Caco-2 (cell line): ENCODE measurements around the genes OR56B2P, OR52E8, OR52E4, FHIP1B, CAVIN3, SMPD1, TRIM3, DCHS1 and OR2D3.

DNA sequence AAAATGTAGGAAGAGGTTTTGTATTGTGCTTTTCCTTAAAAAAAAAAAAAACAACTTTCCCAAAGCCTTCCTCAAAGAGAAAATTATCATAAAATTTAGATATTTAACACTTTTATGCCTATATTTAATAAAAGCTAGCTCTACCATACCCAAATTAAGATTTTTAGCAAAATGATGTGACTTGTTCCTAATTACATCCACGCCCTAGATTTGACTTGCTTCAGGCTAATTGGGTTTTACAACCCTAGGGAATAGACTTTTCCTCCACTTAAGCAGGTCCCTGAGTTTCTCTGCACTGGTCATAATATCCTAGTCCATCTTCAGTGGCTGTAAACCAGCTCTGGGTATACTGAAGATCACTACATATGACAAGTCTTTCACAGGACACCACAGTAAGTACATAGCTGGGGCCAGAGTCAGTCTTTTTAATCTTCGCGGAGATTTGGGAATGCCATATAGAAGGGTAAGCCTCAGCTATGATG lies at the start of gene OR56B2P:
OR56B2P (plus strand) TSS at position 306 of the 482 bp plus-strand sequence.
- PRO-cap: no peak
- RRBS: no CpG with 5 or more reads among the region's 3 CpGs

DNA sequence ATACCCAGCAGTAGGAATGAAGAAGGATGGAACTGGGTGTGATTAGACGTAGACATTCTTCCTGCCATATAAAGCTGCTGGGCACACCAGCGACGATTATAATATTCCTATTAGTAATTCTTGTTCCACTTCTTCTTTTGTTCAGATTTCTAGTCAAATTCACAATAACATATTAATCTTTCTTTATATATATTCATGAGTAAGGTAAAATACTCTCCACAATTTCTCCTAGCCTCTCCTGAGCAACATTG lies at the start of gene OR52E8:
OR52E8 (minus strand) TSS at position 56 of the 251 bp plus-strand sequence.
- PRO-cap: no peak
- RRBS: no CpG with 5 or more reads among the region's 3 CpGs

DNA sequence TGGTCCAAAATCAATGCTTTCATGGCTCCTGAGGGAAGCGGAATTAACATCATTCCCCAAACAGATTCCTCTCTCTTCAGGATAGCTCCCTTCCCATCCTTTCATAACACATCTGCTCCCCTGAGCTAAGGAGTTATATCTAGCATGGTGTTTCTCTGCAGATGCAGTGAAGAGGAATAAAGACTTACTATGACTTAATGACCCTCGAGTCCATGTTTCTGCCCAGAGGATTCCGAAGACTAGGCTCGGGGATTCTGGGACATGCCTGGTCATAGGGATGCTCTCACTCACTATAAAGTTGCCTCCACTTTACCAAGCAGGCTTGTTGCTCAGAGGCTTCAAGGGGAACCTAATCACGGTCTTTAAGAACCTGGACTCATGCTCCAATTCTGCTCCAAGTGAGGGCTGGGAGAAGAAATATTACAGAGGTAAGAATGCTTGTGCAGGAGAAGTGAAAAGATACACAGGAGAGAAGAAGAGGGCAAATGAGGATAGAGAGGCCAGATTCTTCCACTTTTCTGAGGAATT lies at the start of gene OR52E4:
OR52E4 (plus strand) TSS at position 343 of the 528 bp plus-strand sequence.
- PRO-cap: no peak
- RRBS: no CpG with 5 or more reads among the region's 5 CpGs

- PRO-cap: no peak
- RRBS: 68% methylated on average over 5 of the region's 33 CpGs
These were observed 4.1 kb upstream of the OR56A3 start for GRCh38 chr11:5937796-5938470.

DNA sequence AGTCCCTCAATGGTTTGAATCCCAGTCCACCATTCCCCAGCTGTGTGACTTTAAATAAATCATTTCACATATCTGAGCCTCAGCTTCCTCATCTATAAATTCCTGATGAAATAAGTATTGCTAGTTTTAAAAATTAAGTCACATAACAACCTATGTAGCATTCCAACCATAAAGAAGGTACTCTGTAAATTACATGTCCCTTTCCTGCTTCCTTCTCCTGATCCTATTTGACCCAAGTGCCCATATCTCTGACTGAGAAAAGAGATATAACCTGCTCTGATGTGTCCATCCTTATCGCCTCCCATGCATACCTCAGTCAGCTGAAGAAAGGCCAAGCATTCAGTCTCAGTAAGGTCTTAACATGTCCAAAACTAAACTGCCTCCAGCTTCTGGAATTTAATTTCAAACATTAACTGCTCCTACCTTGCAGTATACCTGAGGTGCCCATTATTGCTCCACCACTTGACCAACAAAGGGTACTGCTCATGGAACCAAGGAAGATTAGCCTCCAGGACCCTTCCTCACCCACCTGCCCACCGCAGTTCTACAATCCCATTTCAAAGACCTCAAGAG lies 5.1 kb downstream of the FHIP1B start:
- PRO-cap: no peak
- RRBS: no CpG with 5 or more reads among the region's 2 CpGs

DNA sequence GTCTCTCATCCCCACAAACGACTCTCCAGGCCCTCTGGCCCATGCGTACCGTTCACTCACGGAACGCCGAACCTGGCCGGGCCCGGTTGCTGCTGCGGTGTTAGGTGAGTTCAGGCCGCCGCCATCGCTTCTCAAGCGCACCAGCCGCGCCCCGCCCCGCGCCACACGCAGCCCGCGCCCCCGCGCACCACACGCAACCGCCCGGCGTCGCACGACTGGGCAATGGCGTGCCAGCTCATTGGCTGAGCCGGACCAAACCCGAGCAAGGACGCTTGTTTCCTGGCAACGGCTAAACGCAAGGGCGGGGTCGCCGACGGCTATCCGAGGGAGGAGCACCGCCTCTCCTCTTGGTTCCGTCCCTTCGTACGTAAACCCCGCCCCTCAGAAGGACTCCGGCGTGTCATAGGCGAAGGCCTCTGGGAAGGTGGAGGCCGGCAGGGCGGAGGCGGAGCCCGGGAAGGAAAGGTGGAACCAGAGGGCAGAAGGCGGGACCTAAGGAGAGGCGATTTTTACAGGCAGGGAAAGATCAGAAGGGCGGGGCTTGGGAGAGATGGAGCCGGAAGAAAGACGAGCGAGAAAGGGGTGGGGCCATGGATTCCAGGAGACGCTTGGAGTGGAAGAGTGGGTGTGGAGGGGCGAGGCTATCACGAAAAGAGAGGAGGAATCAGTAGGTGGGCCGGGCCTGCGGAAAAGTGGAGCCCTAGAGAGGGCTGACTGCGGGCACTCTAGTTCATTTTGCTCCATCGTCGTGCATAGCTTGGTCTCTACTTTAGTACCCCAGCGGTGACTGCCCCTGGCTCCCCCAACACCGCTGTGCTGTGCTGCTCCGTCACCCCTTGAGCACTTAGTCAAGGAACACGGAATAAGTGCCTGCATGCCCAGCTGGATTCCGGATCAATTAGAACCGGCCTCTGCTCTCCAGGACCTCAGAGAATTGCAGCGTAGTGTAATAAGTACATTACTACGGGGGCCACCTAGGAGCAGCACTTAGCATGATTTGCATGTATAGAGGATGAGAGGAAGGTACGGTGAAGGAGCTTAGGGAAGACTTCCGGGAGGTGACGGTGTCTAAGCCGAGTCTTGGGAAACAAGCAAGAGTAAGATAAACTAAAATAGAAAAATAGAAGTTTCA lies at the start of gene FHIP1B:
FHIP1B (minus strand) TSS at position 142 of the 1,132 bp plus-strand sequence.
- PRO-cap: bidirectional peak, plus-strand start at position 384 of the sequence, minus-strand start at position 133 of the sequence; unidirectional peak, plus-strand start at position 670 of the sequence; bidirectional peak, plus-strand start at position 1,006 of the sequence, minus-strand start at position 900 of the sequence
- RRBS: 11% methylated on average over 28 of the region's 78 CpGs

DNA sequence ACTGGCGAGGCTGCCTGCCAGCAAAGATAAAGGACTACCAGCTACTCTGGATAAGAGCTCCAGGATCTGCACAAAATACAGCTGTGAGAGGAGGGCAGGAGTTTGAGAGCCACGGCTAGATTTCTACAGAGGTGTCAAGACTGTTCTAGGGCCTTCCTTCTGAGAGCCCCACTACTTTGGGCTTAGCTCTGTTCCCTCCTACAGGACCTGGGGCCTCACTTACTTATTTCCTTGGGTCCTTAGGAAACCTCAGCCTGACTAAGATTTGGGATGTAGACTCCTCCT lies 9.7 kb upstream of the CCKBR start:
- PRO-cap: no peak
- RRBS: no CpG with 5 or more reads among the region's 2 CpGs

- PRO-cap: bidirectional peak, plus-strand start at chr11:6320621, minus-strand start at chr11:6320501
- RRBS: no CpG with 5 or more reads among the region's 29 CpGs
These were observed at the start of gene CAVIN3 for GRCh38 chr11:6320428-6320869. TSS of gene CAVIN3 (minus strand) at chr11:6320501.

GRCh38 chr11:6320870-6321420 lies 644 bp upstream of the CAVIN3 start:
- PRO-cap: no peak
- RRBS: no CpG with 5 or more reads among the region's 17 CpGs

GRCh38 chr11:6389743-6391121 lies at the start of gene SMPD1:
TSS of gene SMPD1 (plus strand) at chr11:6390474.
- PRO-cap: bidirectional peak, plus-strand start at chr11:6390015, minus-strand start at chr11:6389948; bidirectional peak, plus-strand start at chr11:6390421, minus-strand start at chr11:6390245
- RRBS: 4% methylated on average over 36 of the region's 80 CpGs

DNA sequence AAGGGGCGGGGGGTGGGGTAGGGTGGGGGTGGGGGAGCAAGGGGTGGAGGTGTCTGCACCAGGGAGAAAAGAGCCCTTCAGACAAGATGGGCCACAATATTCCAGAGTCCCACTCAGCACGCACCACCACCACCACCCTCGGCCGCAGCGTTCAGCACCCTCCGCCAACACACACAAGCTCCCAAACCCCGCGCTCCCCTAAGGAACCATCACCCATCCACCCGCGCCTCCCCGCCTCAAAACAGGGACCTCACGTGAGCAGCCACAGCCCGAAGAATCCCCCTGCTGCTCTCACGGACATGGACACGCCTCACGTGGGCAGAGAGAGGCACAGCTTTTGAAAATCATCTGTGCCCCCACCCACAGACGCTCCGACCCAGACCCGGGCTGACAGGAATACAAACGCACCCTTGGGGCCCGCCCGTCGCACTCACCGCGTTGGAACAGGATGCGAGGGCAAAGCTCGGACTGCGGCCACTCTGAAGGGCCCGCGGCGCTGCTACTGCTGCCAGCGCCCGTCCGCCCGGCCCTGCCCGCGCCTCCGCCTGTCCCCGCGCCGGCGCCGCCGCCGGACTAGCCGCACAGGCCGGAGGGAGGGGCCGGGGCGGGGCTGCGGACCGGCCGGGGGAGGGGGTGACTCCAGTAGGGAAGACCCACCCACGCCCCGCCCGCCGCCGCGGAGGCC lies at the start of gene TRIM3:
TRIM3 (minus strand) TSS at position 585 of the 685 bp plus-strand sequence.
- PRO-cap: bidirectional peak, plus-strand start outside the sequence, minus-strand start at position 576 of the sequence
- RRBS: no CpG with 5 or more reads among the region's 58 CpGs

- PRO-cap: no peak
- RRBS: 7% methylated on average over 18 of the region's 69 CpGs
These were observed at the start of gene DCHS1 for GRCh38 chr11:6655673-6656169. TSS of gene DCHS1 (minus strand) at chr11:6655809.

GRCh38 chr11:6728259-6728973 lies 43.4 kb downstream of the OR2AG2 start:
- PRO-cap: no peak
- RRBS: no CpG with 5 or more reads among the region's 5 CpGs

DNA sequence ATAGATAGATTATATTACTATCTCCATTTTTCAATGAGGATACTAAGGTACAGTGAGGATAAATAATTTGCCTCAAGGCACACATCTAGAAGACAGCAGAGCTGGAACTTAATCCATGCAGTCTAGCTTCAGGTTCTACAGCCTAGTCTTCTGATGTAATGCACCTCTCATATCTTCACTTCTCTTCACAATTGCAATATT lies 16.9 kb upstream of the OR6A2 start:
- PRO-cap: no peak

- PRO-cap: no peak
- RRBS: no CpG with 5 or more reads among the region's 4 CpGs
These were observed at the start of gene OR2D3 for GRCh38 chr11:6920557-6921289. TSS of gene OR2D3 (plus strand) at chr11:6921002.

DNA sequence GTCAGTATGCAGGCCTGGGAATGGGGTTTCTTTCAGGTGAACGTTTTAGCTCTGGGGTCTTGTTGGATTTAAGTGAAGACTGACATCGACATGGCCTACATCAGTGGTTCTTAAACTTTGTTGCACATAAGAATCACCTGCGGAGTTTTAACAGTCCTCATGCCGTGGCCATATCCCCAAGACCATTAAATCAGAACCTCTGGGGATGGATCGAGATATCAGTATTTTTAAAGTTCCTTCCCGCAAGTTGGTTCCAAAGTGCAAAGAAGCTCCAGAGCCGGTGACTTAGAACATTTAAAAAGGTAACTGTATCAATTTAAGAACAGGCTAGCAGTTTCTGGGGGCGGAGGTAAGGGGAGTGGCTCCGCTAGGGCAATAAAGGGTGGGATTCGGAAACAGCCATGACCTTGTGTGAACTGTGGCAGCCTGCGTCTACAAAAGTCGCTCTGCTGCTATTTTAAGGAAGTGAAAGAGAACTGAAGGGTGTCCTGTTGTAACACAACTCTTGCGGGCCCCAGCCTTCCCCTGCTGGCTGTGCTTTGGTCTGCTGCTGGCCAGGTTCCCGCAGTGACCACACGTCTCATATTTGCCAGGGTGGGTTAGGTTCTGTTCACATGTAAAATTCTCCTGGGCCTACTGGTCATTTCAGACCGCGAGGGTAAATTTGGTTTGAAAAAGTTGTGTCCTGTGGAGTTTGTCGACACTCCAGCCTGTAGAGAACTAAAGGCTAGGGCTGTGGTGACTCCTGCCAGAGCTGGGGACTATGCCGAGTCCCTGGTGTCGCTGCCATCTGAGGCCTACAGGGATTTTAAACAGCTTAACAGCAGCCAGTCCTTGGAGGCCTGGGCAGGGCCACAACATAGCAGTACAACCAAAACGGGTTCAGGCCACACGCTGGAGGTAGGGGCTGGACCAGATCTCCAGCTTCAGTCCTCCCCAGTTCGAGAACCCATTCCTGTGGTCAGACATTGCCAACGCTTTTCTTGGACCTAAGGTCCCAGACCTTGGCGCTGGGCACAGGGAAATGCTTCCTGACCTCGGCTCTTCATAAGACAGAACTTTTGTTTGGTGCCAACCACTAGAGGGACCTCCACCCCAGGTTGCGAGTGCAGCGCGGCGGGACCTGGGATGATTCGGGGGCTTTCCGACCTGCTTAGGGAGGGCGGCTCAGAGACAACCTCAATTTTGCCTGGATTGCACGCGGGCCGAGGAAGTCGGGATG lies 1.2 kb upstream of the PPFIBP2 start:
- PRO-cap: unidirectional peak, minus-strand start at position 1,063 of the sequence
- RRBS: no CpG with 5 or more reads among the region's 37 CpGs

DNA sequence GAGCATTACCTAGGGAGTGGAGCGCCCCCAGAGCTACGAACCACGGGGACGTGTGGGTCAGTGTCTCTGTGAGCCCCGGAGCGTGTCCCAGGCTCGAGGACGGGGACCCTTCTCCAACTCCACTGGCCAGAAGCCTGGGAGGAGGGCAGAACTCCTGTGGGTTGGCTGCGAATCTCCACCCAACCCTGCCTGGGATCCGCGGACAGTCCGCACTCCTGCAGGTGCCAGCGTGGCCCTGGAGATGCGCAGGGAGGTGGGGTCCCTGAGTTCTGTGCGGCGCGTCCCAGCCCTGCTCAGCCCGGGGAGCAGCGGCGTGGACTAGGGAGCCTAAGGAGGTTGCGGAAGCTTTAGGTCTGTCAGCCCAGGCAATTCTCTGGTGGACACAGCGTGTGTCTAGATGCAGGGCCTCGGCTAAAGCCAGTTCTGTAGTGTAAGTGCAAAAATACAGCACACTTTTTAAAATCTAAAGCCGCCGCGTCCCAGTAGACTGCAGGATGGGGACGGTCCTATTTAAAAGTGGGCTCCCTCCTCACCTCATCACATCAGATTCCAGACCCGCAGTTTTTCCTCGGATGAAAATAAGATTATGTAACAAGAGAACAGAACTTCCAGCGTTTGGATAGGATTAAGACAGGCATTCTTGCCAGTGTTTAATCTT lies 513 bp downstream of the PPFIBP2 start:
- PRO-cap: no peak
- RRBS: 4% methylated on average over 3 of the region's 30 CpGs

- PRO-cap: no peak
- RRBS: no CpG with 5 or more reads among the region's 8 CpGs
These were observed 62.8 kb downstream of the PPFIBP2 start for GRCh38 chr11:7576736-7576952.

- PRO-cap: no peak
- RRBS: no CpG with 5 or more reads among the region's 4 CpGs
These were observed 347 bp downstream of the CYB5R2 start for GRCh38 chr11:7672998-7673307.

DNA sequence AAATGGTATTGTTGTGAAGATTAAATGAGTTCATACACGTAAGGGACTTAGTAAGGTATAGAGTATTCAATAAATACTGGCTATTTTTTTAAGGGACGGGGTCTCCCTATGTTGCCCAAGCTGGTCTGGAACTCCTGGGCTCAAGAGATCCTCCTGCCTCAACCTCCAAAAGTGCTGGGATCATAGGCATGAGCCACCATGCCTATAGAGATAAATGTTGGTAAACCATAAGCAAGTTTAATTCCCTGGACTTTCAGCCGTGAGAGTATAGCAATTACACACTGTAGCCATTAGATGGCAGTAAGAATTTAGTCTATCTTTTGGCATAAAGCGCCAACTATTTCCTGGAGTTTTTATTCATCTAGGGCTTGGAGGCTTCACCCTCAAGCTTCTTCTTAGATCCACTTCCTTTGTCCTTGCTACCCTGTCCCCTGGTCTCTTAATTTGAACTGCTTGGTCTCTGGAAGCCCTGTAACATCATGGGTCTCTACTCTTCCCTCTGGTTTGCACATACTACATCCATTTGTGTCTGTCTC lies 38.3 kb downstream of the OR10A6 start:
- PRO-cap: unidirectional peak, plus-strand start at position 356 of the sequence
- RRBS: no CpG with 5 or more reads among the region's 4 CpGs